Heart left ventricle (tissue), 7 donors: ENCODE measurements around a stretch of chr13.

GRCh38 chr13:64077933-64078429 is 245.1 kb upstream of the ENSG00000285566 start:
- PRO-cap, 6 experiments: no peak in any of the 6 experiments
- RAMPAGE, long total RNA, 2 experiments: no peak in any of the 2 experiments
- RRBS: no CpG with 5 or more reads among the region's 12 CpGs

- PRO-cap, 6 experiments: no peak in any of the 6 experiments
- RAMPAGE, long total RNA, 2 experiments: no peak in any of the 2 experiments
- RRBS: no CpG with 5 or more reads among the region's 5 CpGs
These were observed 564.1 kb downstream of the PCDH9 start for GRCh38 chr13:66665908-66666474.

GRCh38 chr13:67225705-67226137 is 4.4 kb downstream of the PCDH9 start:
- PRO-cap, 6 experiments: no peak in any of the 6 experiments
- RAMPAGE, long total RNA, 2 experiments: no peak in any of the 2 experiments
- RRBS: no CpG with 5 or more reads among the region's 13 CpGs

DNA sequence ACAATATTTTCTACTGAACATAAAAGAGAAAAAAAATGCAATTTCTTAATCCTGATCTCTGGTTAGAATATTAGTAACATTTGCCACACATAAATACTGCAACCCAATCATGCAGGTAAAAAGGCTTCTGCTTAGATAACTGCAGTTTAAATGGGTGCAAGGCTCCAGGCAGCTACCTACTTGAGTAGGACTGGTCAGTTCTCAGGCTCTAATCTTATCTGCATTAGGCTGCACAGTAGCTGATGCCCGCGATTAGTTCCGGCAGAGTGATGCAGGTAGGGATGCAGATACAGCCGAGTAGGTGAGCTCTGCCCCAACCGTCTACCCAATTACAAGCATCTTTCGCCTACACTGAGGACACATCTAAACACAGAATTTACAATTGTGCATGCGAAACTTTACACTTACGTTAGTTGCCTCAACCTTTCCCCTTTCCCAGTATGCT is 742 bp downstream of the PCDH9 start:
- PRO-cap, 6 experiments: no peak in any of the 6 experiments
- RAMPAGE, long total RNA, 2 experiments: no peak in any of the 2 experiments
- RRBS: no CpG with 5 or more reads among the region's 8 CpGs

DNA sequence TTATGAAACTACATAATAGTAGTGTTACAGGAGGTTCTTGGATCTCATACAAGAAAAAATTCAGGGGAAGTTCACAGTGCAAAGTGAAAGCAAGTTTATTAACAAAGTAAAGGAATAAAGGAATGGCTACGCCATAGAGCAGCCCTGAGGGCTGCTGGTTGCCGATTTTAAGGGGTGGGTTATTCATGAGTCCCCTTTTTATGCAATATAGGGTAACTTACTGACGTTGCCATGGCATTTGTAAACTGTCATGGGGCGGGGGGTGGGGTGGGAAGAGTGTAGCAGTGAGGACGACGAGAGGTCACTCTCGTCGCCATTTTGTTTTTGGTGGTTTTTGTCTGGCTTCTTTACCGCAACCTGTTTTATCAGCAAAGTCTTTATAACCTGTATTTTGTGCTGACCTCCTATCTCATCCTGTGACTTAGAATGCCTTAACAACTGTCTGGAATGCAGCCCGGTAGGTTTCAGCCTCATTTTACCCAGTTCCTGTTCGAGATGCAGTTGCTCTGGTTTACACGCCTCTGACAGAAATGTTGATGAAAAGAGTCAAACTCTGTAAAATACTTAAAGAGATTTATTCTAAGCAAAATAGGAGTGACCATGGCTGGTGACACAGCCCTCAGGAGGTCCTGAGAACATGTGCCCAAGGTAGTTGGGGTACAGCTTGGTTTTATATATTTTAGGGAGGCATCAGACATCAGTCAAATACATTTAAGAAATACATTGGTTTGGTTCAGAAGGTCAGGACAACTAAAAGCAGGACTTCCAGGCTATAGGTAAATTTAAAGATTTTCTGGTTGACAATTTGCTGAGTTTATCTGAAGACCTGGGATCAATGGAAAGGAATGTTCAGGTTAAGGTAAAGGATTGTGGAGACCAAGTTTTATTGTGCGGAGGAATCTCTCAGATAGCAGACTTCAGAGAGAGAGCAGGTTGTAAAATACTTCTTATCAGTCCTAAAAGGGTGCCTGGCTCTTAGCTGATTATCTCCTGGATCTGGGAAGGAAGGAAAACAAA is 851.9 kb downstream of the DACH1 start:
- PRO-cap, 6 experiments: no peak in any of the 6 experiments
- RAMPAGE, long total RNA, 2 experiments: no peak in any of the 2 experiments
- RRBS: no CpG with 5 or more reads among the region's 13 CpGs

DNA sequence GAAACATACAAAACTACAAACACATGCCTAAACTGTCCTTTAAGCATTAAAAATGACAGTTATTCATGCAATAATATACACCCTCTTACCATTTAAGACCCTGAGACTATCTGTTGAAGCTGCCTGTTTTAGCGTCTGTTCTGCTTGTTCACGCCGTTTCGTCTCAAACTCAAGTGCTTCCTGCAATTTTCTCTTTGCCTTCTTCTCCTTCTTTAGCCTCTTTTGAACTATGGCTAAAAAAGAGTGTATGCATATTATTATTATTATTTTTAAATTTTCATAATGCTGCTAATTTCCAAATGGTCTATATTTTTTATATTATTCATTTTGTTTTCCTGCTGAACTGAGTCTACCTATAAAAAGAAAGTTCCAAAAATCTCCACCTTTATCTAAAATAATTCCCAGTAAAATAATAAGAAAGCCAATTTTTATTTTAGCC is 391.4 kb downstream of the DACH1 start:
- PRO-cap, 6 experiments: no peak in any of the 6 experiments
- RAMPAGE, long total RNA, 2 experiments: no peak in any of the 2 experiments
- RRBS: no CpG with 5 or more reads among the region's 4 CpGs

DNA sequence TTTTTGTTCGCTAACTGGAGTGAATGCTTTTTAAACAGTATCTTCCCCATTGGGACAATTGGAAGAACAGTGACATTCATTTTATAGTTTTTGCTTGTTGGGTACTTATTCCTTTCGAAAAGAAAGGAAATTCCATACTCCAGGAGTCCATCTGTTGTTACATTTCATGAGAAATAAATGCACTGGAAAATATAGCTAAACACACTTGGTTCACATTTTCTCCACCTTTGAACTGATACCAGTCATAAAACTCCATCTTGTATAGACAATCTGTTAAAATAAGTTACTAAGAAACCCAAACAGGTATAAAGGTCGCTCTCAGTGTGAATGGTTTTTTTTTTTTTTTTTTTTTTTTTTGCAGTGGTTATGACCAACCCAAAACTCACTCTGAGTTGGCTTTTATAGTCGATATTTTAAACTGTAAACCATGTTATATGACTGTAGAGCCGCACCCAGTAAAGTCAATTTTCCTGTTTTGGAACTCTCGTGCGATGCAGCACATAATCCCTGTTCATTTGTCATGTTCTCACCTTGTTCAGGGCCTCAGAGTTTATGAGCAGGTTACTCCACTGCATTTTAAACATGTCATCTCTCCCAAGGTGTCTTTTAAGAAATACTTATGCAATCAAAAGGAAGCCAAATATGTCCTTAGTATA is 112.3 kb downstream of the KLF5 start:
- PRO-cap, 6 experiments: no peak in any of the 6 experiments
- RAMPAGE, long total RNA, 2 experiments: no peak in any of the 2 experiments
- RRBS: no CpG with 5 or more reads among the region's 7 CpGs

DNA sequence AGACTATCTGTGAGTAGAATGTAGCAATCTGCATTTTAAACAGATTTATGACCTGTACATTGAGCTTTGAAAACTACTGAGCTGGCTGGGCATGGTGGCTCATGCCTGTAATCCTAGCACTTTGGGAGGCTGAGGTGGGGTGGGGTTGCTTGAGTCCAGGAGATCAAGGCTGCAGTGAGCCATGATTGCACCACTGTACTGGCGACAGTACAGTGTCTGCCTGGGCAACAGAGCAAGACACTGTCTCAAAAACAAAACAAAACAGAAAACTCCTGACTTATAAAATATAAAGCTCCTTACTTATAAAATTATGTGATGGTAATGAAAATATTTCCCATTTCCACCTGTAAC is 235.3 kb downstream of the KLF5 start:
- PRO-cap, 6 experiments: no peak in any of the 6 experiments
- RAMPAGE, long total RNA, 2 experiments: no peak in any of the 2 experiments
- RRBS: no CpG with 5 or more reads among the region's 1 CpG

GRCh38 chr13:73765882-73766449 is 707.2 kb downstream of the KLF5 start:
- PRO-cap, 6 experiments: no peak in any of the 6 experiments
- RAMPAGE, long total RNA, 2 experiments: no peak in any of the 2 experiments
- RRBS: no CpG with 5 or more reads among the region's 10 CpGs

GRCh38 chr13:74061813-74062309 is 1003.1 kb downstream of the KLF5 start:
- PRO-cap, 6 experiments: no peak in any of the 6 experiments
- RAMPAGE, long total RNA, 2 experiments: no peak in any of the 2 experiments
- RRBS: no CpG with 5 or more reads among the region's 2 CpGs

GRCh38 chr13:74069920-74070386 is 1011.1 kb downstream of the KLF5 start:
- PRO-cap, 6 experiments: no peak in any of the 6 experiments
- RAMPAGE, long total RNA, 2 experiments: no peak in any of the 2 experiments
- RRBS: no CpG with 5 or more reads among the region's 5 CpGs

- PRO-cap, 6 experiments: peak in 5 of 6 experiments; most common minus-strand start chr13:74133121 (in 2)
- RAMPAGE, long total RNA, 2 experiments: no peak in any of the 2 experiments
- RRBS: no CpG with 5 or more reads among the region's 29 CpGs
These were observed 1074.3 kb downstream of the KLF5 start for GRCh38 chr13:74132973-74133680.

GRCh38 chr13:74134670-74135734 is 1076.2 kb downstream of the KLF5 start:
- PRO-cap, 6 experiments: peak in 6 of 6 experiments; most common plus-strand start chr13:74135100 (in 6); most common minus-strand start chr13:74134922 (in 6)
- RAMPAGE, long total RNA, 2 experiments: no peak in any of the 2 experiments
- RRBS: 2% methylated on average over 79 of the region's 133 CpGs

- PRO-cap, 6 experiments: peak in 1 of 6 experiments; most common plus-strand start chr13:75195020 (in 1)
- RAMPAGE, long total RNA, 2 experiments: no peak in any of the 2 experiments
- RRBS: no CpG with 5 or more reads among the region's 3 CpGs
These were observed 287.3 kb downstream of the TBC1D4 start for GRCh38 chr13:75194612-75195103.

- PRO-cap, 6 experiments: no peak in any of the 6 experiments
- RAMPAGE, long total RNA, 2 experiments: start-site peak on the minus strand in 1 of 2 experiments, at chr13:75286999-75287022 at its widest, 56 reads per replicate
- RRBS: no CpG with 5 or more reads among the region's 7 CpGs
These were observed 195.2 kb downstream of the TBC1D4 start for GRCh38 chr13:75286708-75287148.

DNA sequence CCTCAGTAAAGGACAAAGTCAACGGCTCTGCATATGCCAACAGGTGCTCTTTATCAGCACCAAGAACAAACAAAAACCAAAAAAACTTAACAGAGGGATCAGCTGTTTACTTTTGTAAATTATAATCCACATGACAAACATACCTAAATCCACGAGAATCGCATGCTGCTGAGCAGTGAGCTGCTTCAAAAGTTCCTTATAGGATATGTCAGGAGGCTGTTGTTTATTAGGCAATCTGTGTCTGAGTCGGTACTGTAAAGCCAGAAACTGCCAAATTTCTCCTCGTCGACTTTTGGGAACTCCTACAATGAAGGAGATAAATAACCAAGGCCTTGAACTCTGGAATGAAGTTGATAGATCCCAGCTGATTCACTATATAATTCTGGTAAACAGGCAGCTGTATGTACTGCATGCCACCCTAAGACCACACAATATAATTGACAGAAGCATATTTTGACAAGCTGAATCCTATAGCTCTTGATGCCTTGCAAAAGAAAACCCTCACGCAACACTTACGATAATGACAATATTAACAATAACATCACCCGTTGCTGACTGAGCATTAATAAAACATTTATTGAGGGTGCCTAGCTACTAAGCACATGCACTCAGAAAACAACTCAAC is 179.8 kb downstream of the TBC1D4 start:
- PRO-cap, 6 experiments: no peak in any of the 6 experiments
- RAMPAGE, long total RNA, 2 experiments: no peak in any of the 2 experiments
- RRBS: no CpG with 5 or more reads among the region's 9 CpGs

DNA sequence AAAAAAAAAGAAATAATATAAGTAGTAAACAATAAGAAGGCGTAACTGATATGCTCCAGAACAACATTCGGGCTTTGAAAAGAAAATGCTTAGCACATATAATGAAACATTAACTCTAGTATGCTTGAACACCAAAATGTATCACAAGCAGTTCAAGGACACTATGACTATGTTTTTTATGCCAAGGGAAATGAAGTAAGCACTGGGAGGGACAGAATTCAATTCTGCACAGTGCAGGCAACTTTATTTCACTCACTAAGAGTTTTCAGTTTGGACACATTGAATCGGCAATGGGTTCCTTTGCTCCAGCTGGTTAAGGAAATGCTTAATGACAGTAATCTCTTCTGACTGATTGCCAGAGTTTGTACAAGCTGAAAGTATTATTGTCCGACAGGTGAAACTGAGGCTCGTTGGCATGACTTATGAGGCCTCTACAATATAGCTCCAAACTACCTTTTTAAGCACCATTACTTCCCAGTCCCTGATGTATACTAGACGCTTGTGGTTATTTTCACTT is 178.6 kb downstream of the TBC1D4 start:
- PRO-cap, 6 experiments: no peak in any of the 6 experiments
- RAMPAGE, long total RNA, 2 experiments: no peak in any of the 2 experiments
- RRBS: no CpG with 5 or more reads among the region's 6 CpGs

GRCh38 chr13:75318004-75318668 is 163.8 kb downstream of the TBC1D4 start:
- PRO-cap, 6 experiments: no peak in any of the 6 experiments
- RAMPAGE, long total RNA, 2 experiments: no peak in any of the 2 experiments
- RRBS: no CpG with 5 or more reads among the region's 1 CpG

DNA sequence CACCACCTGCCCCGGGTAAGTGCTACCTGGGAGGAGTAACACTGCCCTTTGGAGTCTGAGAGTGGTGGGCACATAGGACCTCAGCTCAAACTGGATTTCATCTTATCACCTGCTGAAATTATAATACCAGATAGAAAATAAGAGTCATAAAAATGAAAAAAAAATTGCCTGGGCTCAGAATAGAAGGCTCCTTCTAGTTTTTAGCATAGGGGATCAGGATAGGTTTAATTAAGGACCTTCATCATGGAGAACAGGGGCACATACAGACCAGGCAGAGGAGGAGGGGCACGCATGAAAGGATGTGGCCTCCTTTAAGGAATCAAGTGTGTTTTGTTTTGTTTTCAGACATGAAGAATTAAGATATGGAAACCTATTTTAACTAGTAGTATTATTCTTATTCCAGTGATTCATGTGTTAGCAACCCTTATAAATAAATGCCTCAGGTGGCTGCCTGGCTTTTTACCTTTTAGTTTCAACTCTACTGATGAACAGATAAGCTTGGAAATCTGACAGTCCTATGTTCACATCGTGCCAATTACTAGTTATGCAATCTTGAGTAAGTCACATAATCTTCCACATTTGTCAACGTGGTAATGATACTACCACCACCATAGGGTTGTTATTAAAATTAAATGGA is 64.5 kb downstream of the TBC1D4 start:
- PRO-cap, 6 experiments: no peak in any of the 6 experiments
- RAMPAGE, long total RNA, 2 experiments: no peak in any of the 2 experiments
- RRBS: no CpG with 5 or more reads among the region's 4 CpGs

DNA sequence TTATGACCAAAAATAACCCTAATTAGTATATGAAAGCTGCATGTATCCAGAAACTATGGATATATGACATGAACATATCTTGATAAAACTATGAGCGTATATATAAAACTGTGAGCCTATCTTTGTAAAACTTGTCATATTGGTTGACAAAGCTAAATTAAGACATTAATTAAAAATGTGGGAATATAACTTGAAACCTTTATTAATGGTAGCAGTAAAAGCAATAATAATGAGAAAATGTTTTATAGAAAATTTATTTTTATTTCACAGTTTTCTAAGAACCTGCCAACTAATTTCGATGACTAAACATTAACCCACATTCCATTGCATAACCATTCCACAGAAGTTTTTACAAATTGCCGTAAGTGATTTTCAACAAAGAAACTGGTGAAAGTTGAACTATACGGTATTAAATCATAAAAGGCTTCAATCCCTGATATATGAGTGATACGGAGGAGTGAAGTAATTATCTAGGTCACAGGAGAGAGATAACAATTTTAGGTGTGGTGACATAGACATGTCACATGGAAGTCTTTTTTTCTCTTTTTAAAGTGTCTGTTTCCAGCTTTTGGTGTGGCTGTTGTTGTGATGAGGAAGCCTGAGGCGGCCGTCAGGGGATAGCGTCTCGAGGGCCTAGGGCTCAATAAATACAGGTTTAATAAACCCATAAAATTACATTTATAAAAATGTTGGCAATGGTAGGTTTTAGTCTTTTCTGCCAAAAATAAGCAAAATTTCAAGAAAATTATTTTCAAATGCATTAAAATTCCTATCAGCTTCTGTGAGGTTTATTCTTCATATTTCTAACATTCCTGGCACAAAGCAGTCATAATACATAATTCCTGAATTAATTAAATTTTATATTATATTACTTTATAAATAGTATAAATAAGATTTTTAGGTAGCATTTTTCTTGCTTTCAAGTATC is 29.4 kb downstream of the TBC1D4 start:
- PRO-cap, 6 experiments: peak in 2 of 6 experiments; most common plus-strand start position 576 of the sequence (in 2)
- RAMPAGE, long total RNA, 2 experiments: no peak in any of the 2 experiments
- RRBS: no CpG with 5 or more reads among the region's 9 CpGs